GM23338 (cell line): ENCODE measurements around a stretch of chr16.

DNA sequence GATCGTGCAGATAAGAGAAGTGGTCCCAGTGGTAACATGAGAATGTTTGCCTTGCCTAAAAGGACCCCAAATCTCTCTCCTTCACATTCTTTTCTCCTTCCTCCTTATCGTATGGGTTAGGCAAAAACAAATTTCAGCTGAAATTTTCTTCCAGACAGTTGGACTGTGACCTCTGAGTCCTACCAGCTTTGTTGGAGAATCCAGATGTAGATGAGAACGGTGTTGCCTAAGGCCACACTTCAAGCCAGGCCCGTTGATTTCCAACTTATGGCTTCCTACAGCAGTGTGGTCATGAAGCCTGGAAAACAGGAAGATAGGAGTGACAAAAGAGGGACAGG, 1.4 kb upstream of the CYLD start:
- PRO-cap = no peak
- RAMPAGE, long total RNA = no peak

GRCh38 chr16:50745014-50745501, 3.2 kb downstream of the CYLD start:
- PRO-cap = no peak
- RAMPAGE, long total RNA = no peak

GRCh38 chr16:50747554-50747925, 5.7 kb downstream of the CYLD start:
- PRO-cap = no peak
- RAMPAGE, long total RNA = no peak

DNA sequence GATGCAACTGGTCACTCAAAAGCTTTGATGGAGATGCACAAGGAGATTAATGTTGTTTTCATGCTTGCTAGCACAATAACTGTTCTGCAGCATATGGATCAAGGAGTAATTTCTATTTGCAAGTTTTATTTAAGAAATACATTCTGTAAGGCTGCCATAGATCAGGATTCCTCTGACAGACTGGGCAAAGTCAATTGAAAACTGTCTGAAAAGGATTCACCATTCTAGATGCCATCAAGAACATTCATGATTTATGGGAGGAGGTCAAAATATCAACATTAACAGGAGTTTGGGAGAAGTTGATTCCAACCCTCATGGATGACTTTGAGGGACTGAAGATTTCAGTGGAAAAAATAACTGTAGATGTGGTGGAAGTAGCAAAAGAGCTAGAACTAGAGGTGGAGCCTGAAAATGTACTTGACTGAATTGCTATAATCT, 24.5 kb downstream of the CYLD start:
- PRO-cap = no peak
- RAMPAGE, long total RNA = no peak

- PRO-cap = no peak
- RAMPAGE, long total RNA = no peak
Observed at GRCh38 chr16:50841059-50841575, 99.2 kb downstream of the CYLD start.

DNA sequence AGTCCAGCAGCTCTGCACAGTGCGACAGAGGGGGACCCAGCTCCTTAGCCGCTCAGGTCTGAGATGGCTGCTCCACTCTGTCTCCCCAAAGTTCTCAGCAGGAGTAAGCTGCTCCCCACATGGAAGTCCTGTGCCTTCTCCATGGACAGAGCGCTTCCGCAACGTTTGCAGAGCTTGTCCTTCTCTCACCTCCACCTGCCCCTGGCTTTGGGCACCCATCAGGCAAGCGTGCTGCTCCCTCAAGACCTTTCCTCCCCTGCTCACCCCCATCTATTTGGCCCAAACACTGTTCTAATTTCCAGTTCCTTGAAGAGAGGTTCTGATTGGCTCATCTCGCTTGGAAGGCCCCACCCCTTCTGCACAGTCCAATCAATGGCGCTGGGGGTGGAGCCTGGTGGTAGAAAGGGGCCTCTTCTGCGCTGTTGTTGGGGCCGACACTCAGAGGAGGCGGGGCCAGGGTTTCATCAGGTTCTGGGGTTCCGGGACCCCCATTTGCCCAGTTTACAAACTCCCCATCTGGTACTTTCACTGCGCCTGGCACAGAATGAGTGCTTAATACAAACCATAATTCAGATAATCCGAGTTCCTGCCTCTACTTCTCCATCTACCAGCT, 137.2 kb downstream of the CYLD start:
- PRO-cap = unidirectional peak, plus-strand start at position 441 of the sequence
- RAMPAGE, long total RNA = no peak

- PRO-cap = no peak
- RAMPAGE, long total RNA = no peak
Observed at GRCh38 chr16:51523968-51524486, 373.0 kb upstream of the SALL1 start.

DNA sequence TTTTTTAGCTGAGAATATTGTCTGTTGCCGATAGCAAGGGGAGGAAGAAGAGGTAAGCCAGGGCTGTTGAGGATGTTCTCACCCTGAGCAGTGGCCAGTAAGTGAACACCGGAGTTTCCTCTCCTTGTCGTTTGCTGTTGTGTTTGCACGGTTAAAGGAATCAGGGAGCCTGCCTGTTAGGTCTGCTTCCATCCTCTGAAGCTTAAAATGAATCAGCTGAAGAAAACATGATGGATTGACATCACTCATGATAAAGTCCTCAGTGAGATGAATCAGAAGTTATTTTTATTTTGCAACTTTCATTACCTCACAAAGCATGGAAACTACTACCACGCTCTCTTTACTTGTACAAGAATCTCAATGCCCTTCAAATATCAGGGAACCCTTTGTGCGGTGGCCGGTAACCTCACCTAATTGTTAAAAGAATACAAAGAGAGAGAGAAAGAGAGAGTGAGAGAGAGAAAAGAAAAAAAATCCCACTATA, 441.5 kb upstream of the SALL1 start:
- PRO-cap = no peak
- RAMPAGE, long total RNA = no peak

- PRO-cap = no peak
- RAMPAGE, long total RNA = no peak
Observed at GRCh38 chr16:52494582-52495109, 52.3 kb downstream of the TOX3 start.

GRCh38 chr16:52526543-52526779, 20.5 kb downstream of the TOX3 start:
- PRO-cap = unidirectional peak, plus-strand start at chr16:52526692
- RAMPAGE, long total RNA = no peak

DNA sequence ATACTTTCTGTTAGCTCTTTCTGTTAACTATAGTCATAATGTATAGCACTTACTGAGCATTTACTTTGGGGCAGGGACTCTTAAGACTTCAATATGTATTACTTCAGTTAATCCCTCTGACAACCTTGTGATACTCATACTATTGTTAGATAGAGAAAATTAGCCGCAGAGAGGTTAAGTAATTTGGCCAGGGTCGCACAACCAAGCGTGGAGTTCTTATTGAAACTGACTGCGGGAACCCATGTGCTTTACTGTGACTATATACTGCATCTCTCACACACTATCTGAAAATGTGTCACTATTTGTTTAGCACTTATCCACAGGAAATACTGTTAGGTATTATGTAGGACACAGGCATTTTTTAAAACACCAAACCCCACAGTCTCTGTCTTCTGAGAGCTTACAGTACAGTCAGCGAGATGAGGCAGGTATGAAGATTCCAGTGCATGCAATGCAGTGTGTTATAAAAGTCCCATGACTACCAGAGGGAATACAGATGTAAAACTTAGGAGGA, 11.2 kb downstream of the RBL2 start:
- PRO-cap = no peak
- RAMPAGE, long total RNA = no peak

DNA sequence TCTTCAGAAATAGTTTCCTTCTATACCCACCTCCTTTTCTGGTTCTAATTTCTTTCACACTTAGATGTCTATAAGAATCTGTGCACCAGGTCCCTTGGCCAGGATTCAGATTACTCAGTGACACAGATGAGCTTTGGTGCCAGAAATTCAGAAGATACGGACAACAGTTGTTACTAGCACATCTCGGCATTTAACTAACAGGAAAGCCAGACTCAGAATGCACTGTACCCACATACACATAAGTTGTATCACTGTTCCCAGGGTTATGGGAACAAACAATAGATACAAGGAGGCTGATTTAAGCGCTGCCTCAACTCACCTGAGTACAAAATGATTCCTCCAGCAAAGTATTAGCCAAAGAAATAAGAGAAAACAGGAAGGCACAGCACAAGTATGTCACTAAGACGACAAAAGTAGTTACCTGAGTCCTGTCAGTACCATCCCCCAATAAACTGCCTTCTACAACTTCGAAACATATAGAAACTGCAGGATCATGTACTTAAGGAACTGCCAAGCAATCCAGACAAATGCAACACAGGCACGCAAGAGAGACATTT, 2.1 kb downstream of the AKTIP start:
- PRO-cap = no peak
- RAMPAGE, long total RNA = no peak

GRCh38 chr16:53756583-53757075, 52.7 kb downstream of the FTO start:
- PRO-cap = no peak
- RAMPAGE, long total RNA = no peak

DNA sequence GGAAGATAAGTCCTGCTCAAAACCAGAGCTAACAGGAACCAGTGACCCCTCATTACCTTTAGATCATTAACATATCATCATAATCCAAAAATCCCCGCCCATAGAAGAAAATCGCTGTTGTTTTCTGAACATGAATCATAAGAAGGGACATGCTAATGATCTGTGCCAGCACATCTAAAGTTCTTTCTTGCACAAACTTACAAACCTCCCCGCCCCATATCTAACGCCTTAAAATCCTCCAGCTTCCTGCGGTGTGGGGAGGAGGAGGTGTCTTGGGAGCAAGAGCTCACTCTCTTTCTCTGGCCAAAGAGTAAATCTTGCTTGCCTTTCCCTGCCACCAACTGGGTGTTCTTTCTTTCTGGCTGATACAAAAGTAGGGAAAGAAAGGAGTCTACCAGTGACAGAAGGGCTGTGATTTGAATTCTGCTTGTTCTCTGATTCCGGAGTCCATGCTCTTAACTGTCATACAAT, 78.3 kb downstream of the IRX3 start:
- PRO-cap = no peak
- RAMPAGE, long total RNA = no peak

- PRO-cap = no peak
- RAMPAGE, long total RNA = no peak
Observed at GRCh38 chr16:54289515-54290051, 3.0 kb upstream of the IRX3 start.

GRCh38 chr16:54385046-54385427, 98.5 kb upstream of the IRX3 start:
- PRO-cap = no peak
- RAMPAGE, long total RNA = no peak

DNA sequence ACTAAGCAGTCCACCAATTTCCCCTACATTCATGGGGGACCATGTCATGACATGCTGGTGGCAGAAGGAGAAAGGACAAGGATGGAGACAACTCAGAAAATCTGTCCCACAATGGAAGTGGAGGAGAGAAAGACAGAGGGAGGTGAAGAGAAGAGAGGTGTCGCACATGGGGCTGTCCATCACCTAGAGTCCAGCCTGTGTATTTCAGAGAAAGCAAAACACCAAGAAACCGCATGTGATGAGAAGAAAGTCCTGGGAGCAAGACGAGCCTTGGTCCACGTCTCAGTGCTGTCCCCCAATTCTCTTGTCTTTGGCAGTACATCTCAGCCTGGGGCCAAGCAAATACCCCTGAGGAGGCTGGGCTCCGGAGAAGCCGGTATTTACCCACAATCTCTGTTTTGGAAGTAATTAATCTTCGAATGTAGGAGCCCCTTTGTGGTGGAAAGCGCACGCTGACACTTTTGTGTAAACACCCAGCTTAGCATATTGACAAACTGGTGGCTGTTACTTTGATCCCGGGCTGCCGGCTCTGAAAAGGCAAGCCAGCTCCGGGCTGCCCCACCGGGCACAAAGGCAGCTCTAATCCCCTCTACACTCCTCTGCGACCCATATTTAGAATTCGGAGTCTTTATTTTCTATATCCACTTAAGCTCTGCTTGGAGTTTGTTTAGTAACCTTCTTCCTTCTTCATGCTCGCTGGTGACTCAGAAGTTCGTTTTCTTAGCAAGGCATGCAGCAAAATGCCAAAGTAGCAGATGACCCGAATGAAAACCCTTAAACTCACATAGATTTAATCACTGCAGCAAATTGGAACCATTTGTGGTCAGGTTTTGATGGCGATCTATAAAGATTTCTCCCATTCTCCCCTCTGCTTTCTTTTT, 143.8 kb upstream of the IRX3 start:
- PRO-cap = no peak
- RAMPAGE, long total RNA = no peak

GRCh38 chr16:54432254-54432937, 145.8 kb upstream of the IRX3 start:
- PRO-cap = no peak
- RAMPAGE, long total RNA = no peak

DNA sequence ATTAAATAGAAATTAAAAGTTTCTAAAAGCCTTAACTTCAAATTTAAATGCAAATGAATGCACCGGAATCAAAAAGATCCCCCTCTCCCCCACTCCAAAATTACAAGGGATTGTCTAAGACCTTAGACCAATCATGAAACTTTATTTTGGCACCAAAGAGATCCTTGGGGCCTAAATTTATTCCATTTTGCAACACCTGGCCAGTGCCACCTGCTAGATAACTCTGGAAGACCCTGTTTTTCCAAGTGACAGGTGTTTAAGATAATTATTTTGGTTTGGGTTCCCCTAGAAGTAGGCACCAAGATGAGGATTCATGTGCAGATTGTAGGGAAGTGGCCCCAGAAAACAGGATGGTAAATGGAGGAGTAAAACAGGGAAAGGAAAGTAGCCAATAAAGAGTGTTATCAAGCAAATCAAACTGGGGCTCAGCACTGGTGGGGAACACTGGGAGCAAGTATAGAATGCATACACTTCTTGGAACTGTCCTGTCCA, 215.9 kb upstream of the IRX5 start:
- PRO-cap = no peak
- RAMPAGE, long total RNA = no peak

GRCh38 chr16:54934453-54935403, 4.1 kb downstream of the IRX5 start:
- PRO-cap = no peak
- RAMPAGE, long total RNA = no peak